LHCN-M2 (cell line): Measurements from ENCODE around the gene COLEC12.

GRCh38 chr18:73240-73680, 23.8 kb upstream of the TUBB8B start:
- RAMPAGE, long total RNA, result no peak

GRCh38 chr18:182232-182899, 24.0 kb downstream of the USP14 start:
- RAMPAGE, long total RNA, result no peak

- RAMPAGE, long total RNA, result no peak
Observed at GRCh38 chr18:261652-262171, 6.1 kb downstream of the THOC1 start.

- RAMPAGE, long total RNA, result no peak
Observed at GRCh38 chr18:331377-332045, 63.7 kb upstream of the THOC1 start.

- RAMPAGE, long total RNA, result no peak
Observed at GRCh38 chr18:500305-501062, at the start of gene COLEC12. COLEC12 (minus strand) TSS chr18:500701.

DNA sequence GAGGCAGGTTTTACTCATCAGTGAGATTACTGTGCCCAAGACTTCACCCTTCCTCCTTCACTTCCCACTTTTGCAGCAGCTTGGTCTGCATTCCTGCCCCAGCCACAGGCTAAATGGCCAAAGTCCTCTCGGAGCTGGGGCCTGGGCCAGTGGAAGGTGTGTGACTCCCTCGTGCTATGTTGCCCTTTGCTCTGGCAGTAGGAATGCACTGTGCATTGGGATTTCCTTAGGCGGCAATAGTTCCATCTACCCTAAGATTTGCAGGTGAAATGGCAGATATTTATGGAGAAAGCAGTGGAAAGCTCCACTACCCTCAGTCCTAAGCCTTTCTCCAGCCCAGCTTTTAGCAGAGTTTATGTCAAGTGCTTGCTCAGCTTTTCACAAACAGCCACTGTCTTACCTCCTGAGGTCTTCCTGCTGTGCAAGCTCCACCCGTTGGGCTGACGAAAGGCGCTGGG, 36.3 kb upstream of the YES1 start:
- RAMPAGE, long total RNA, result no peak

GRCh38 chr18:907136-908019, 2.7 kb downstream of the ADCYAP1 start:
- RAMPAGE, long total RNA, result no peak

GRCh38 chr18:1392560-1393515, 488.2 kb downstream of the ADCYAP1 start:
- RAMPAGE, long total RNA, result no peak

- RAMPAGE, long total RNA, result no peak
Observed at GRCh38 chr18:2555813-2556147, 15.5 kb downstream of the METTL4 start.

- RAMPAGE, long total RNA, result no peak
Observed at GRCh38 chr18:2588746-2589344, 17.5 kb downstream of the NDC80 start.

DNA sequence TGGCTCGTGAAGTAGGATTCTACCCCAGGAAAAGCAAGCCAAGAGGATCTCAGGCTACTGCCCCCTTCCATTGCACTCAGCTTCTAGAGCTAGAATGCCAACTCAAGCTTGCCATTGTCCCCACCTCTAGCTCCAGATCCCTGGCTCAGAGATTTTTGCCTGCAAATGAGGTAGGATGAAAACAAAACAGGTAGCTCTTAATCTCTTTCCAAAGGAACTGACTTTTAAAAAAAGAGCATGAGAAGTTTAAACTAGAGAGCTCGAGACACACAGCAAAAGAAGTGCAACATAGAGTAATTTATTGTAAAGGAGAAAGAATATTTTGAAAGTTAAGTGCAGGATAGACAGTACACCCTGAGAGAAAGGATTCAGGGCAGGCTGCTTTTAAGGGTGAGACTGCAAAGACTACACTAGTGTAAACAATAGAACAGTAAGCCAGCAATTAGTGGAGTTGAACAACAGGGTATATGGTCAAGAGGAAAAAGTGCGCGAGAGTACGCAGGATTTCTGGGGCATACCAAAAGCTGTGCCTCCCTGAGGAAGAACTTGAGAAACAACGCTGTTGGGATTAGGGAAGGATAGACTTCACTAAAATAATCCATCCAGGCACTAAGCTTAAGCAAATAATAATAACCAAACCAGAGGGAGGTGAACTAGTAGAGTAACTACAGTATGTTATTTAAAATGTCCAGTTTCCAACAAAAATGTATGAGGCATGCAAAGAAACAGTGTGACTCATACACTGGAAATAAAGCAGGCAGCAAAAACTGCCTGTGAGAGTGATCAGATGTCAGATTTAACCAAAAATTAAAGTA, 40.8 kb upstream of the EMILIN2 start:
- RAMPAGE, long total RNA, result no peak

DNA sequence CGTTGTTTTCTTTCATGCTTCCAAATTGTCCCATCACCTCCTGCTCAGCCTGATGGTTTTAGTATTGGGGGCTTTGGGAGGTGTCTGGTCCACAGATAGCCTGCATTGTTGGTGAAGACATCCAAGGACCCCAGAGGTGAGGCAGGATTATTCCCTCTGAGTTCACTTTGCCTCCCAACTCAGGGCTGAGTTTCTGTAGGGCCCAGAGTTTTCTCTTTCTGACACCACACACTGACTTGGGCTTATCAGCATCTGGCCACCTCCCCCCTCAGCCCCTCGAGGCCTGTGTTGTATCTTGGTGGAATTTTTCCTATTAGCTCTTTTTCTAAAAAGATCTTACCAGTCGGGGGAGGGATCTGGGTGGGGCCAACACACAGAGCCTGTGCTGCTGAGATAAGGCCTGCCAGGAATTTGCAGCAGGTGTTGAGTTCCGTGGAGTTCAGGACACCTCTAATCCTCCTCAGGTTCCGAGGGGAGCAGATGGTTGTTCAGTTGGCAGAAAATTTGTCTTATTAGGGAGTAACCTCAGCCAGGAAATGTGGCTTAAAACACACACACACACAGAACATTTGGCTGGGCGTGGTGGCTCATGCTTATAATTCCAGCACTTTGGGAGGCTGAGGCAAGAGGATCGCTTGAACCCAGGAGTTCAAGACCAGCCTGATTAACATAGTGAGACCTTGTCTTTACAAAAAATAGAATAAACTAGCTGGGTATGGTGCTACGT, 7.3 kb downstream of the EMILIN2 start:
- RAMPAGE, long total RNA, result no peak

DNA sequence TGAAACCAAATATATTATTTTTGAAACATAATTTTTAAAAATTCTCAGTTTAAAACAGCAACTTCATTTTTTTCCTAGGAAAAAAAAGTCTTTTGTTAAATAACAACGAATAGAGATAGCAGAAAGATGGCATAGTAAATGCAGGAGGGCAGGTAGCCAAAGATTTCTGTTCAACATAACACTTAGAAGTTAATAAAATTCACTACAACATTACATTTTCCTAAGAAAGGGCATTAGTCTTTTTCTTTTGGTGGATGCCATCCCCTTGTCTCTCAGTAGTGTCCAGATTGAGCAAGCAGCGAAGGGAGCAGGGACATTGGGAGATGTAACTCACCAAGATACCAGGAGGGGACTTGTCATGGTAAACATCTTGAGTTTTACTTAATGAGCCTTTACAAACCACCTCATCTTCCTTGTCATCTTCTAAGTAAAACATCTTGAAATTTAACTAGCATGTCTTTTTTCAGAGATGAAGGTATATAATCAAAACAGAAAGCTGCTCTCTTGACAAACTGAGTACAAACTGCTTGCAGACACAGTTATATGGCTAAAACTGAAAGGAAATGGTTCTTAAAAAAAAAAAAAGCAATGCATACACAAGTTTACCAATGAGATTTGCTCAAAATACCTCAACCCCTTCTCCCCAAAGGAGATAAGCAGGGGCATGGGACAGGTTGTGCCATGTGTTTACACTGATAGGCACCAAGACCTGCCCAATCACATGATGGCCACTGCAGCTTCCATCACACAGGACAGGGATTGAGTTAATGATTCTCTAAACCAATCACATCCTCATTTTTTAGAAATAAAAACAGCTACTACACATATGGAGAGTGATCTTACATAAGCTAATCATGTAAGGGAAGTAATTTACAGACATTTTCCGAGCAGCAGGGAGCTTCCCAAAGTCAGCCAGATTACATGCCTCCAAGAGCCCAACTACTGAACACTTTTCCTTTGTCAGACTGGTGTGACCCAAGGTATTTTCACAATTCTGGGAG, 30.3 kb downstream of the LPIN2 start:
- RAMPAGE, long total RNA, result no peak

- RAMPAGE, long total RNA, result no peak
Observed at GRCh38 chr18:2998712-2999429, 14.1 kb downstream of the LPIN2 start.

GRCh38 chr18:3216732-3217506, 2.8 kb downstream of the MYOM1 start:
- RAMPAGE, long total RNA, result no peak

DNA sequence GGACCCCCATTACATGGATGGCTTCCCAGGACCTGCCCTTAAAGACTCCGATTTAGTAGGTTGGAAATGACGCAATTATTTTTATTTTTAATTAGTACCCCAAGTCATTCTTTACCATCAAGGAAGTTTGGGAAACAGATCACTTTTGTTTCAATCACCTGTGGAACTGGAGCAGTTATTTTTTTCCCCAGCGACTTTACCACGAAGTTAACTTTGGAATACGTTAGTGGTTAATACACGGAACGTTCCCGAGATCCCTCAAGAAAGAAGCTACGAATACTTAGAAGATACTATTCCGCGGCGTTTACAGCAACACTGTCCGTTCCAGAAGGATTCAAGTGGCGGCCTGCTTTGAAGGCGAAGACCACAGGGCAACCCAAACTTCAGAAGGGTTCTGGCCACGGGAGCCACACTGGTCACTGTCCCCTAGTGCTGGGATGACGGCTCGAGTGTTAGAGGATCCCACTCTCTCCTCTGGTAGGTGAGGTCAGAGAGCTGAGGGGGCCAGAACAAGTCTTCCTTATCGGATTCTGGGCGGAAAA, 1.2 kb upstream of the MYL12A start:
- RAMPAGE, long total RNA, result no peak

- RAMPAGE, long total RNA, result no peak
Observed at GRCh38 chr18:3278940-3280167, 17.4 kb downstream of the MYL12B start.

DNA sequence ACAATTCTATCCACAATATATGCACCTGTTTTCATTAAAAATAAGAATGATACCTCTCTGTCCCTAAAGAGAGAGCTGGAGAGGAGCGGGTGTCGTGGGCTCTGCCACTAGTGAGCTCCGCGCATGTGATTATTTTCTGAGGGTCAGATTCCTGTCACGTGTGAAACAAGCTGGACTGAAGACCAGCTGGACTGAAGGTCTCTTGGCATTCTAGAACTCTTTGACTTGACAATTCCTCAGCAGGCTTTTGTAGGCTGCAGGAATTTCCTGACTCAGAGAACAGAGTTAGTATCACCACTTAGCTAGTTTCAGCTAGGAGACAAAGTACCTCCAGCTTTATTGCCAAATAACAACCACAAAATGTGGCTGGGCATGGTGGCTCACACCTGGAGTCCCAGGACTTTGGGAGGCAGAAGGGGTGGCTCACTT, 88.5 kb downstream of the MYL12B start:
- RAMPAGE, long total RNA, result no peak

DNA sequence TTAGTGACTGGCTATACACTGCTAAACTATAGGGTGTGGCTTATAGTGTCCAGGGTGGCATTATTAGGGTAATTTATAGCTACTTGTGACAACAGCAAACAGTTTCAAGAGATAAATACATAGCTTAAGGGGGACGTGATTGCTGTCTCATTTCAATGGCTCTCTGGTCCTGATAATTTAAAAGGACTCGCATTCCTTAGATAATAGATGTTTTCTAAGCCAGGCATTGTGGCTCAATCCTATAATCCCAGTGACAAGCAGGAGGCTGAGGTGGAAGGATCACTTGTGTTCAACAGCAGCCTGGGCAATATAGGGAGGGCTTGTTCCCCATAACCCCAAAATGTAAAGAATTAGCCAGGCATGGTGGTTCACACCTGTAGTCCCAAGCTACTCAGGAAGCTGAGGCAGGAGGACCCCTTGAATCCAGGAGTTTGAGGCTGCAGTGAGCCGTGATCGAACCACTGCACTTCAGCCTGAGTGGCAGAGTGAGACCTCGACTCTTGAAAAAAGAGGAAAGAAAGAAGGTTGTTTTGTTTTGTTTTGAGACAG, 66.4 kb upstream of the TGIF1 start:
- RAMPAGE, long total RNA, result no peak

- RAMPAGE, long total RNA, result no peak
Observed at GRCh38 chr18:3401575-3402252, 48.3 kb upstream of the TGIF1 start.